ENCODE measurements around the gene KCNH8.

GRCh38 chr3:16509652-16510256 is 3.7 kb downstream of the RFTN1 start:
- PRO-cap, 2 experiments, result no peak in any of the 2 experiments

GRCh38 chr3:16834685-16835132 is 50.0 kb upstream of the PLCL2 start:
- PRO-cap, 2 experiments, result no peak in any of the 2 experiments

DNA sequence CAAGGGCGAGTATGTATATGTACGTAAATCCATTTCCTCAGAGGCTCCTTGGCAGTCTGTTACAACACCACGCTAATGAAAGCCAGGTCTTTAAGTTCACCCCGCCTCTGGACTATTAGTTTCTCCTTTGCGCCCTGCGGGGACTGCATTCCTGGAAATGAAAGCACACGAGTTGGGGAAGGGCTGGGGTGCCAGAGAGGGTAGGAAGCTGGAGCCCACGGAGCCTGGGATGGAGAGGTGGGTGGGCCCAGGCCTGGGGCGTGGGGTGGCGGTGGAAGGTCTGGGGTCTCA is 1.7 kb upstream of the PLCL2 start:
- PRO-cap, 2 experiments, result no peak in any of the 2 experiments

DNA sequence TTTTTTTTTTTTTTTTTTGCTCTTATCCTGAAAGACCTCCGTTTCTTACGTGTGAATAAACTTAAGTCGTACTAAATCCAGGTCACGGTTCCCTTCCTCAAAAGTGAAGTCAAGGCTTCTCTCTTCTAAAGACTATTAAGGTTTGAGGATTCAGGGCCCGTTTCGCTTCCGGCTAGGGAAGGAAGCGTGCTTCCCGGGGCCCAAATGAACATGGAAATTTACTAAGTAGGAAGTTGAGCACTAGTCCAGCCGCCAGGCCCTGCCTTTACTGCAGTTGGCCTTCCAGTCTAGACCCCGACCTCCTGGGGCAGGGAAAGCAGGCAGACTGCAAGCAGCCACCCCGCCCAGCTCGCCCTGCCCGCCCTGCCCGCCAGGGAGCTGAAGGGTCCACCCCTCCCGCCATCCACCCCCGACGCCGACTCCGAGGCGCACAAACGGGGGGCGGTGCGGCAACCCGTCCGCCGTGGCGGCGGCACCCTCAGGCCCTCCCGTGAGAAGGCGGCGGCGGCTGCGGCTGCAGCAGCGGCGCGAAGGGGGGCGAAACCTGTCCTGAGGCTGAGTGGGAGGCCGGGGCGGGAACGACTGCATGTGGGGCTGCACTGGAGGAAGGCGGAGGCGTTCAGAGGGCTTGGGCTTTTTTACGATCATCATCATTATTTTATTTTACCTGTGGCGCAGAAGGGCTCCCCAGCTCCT is 469 bp downstream of the TBC1D5 start:
- PRO-cap, 2 experiments, result peak in 1 of 2 experiments; most common plus-strand start position 433 of the sequence (in 1); most common minus-strand start position 356 of the sequence (in 1)

- PRO-cap, 2 experiments, result no peak in any of the 2 experiments
Measured at GRCh38 chr3:18422923-18423292, 2.2 kb downstream of the SATB1 start.

- PRO-cap, 2 experiments, result peak in 1 of 2 experiments; most common plus-strand start chr3:18425964 (in 1); most common minus-strand start chr3:18425806 (in 1)
Measured at GRCh38 chr3:18425582-18426537, 721 bp upstream of the SATB1 start.

DNA sequence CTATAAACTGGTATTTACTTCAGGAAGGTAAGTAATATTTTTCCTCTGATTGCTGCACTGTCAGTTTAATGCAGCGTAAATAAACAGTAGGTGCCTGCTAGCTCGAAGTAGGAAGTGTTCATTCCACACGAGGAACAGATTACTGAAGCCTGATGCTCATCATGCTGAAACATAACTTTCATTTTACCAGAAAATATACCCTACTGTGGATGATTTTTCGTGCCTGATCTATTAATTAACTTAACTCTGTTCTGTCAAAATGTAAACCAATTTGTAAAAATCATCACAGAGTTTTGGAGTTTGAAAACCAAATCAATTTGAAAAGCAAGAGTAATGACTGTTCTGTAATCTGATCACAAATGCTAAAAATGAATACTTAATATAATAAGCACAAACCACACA is 15.4 kb upstream of the SATB1 start:
- PRO-cap, 2 experiments, result no peak in any of the 2 experiments

DNA sequence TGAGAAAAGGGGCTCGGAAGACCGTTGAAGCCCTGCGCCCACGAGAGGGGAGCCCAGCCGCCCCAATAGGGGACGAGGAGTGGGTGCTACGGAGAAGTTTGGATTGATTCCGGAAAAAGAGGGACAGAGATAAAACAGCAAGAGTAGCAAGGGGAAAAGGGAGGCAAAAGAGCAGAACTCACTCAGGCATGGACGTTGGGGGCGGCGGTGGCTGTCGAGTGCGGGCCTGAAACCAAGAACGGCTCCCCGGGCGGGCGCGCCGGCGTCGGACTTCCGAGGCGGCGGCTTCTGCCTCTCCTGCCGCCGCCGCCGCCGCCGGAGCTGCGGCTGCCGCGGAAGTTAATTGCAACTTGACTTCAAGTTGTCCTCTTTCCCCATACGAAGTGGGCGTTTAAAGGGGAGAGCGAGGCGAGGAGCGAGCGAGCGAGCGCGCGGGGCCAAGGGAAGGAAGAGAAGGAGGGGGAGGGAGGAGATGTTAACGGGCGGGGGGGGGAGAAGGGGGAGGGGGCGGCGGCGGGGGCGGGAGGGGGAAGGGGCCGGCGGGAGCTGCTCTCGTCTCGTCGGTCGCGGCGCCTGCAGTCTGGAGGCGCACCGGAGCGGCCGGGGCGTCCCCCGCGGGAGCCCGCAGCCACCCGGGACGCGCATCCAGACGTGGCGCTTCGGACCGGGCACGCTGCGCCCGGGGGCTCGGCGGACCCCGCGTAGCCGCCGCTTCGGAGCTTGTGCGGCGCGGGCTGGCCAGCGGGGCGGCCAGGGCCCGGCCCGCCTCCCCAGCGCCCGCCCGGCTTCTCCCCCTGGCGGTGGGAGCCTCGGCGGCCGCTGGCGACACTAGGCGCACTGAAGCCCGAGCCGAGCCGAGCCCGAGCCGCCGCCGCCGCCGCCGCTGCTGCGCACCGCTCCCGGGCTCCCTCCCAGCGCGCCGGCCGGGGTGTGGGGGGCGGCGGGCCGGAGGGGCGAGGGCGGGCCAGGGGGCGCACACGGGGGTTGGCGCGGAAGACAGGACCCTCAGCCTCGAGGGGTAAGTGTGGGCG is 19.6 kb upstream of the SATB1 start:
- PRO-cap, 2 experiments, result peak in 1 of 2 experiments; most common plus-strand start position 578 of the sequence (in 1); most common minus-strand start position 329 of the sequence (in 1)

GRCh38 chr3:19147850-19149185 is at the start of gene KCNH8:
TSS of gene KCNH8 (plus strand) at chr3:19148510.
- PRO-cap, 2 experiments, result peak in 1 of 2 experiments; most common plus-strand start chr3:19148297 (in 1); most common minus-strand start chr3:19148302 (in 1)

GRCh38 chr3:19945250-19946413 is 1.3 kb upstream of the RAB5A start:
- PRO-cap, 2 experiments, result no peak in any of the 2 experiments

DNA sequence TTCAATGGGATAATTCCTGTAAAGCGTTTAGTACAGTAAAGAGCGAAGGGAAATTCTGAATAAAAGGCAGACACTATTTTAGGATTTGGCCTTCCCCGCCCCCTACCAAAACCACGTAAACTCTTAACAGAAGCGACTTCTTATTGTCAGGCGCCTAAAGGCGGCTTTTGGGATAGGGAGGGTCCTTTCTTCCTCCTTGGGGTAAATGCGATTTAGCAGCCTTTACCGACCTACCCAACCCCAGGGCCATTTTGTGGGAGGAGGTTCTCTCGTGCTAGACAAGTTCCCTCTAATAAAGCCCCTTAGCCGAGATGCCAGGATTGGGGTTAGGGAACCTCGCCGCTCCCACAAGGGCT is 505 bp upstream of the RAB5A start:
- PRO-cap, 2 experiments, result no peak in any of the 2 experiments

GRCh38 chr3:20057070-20057941 is 17.1 kb downstream of the KAT2B start:
- PRO-cap, 2 experiments, result no peak in any of the 2 experiments

DNA sequence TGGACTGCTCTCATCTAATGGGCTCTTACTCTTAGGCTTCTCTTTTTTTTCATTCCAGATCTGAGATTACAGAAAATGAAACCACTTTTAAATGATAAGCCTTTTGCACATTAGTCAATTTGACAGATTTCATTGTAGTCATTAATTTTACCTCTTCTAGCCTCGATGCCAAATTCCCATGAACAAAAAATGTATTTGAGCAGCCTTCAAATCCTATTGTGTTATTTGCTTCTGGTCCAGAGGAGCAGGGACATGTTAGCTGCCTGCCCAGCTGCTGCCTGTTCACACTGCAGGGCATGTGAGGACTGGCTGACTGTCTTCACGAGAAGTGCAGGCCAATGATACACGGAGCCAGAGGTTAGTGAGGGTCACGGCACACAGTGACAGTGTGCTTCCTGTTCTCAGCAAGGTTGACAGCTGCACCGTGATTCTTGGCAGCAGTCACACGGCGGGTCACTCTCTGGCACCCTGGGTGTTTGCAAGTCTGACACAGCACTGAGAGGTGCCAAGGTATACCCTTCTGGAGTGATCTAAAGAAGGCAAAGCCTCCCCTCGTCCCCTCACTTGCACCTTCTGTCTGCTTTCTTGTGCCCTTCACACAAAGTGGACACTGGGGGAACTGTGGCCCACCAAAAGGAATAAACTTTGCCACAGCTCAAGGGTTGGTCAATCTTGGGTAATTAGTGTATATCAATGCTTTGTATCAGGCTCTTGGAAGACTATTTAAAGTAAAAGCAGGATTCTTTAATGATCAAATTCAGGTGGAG is 40.9 kb downstream of the KAT2B start:
- PRO-cap, 2 experiments, result peak in 1 of 2 experiments; most common plus-strand start position 285 of the sequence (in 1); most common minus-strand start position 289 of the sequence (in 1)

- PRO-cap, 2 experiments, result peak in 1 of 2 experiments; most common plus-strand start chr3:20142078 (in 1); most common minus-strand start chr3:20141958 (in 1)
Measured at GRCh38 chr3:20141684-20142525, 44.1 kb downstream of the SGO1 start.

GRCh38 chr3:21644979-21645496 is 106.0 kb downstream of the ZNF385D start:
- PRO-cap, 2 experiments, result no peak in any of the 2 experiments

DNA sequence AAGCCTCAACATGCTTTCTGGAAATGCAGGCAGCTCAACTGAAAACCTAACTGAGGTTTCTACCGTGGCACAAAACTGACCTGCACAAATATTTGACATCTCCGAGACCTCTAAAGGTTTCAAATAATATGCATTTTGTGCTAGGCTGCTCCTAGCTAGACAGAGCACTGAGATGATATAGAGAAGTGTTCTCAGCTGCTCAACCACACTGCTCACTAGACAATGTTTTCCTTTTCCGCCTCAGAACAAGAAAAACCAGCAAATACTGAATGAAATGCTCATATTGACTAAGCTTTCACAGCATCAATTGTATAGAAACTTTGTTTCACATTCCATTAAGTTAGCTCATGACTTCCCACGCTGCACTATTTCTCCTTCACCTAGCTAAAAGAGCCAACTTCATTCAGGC is 788 bp downstream of the ZNF385D start:
- PRO-cap, 2 experiments, result peak in 1 of 2 experiments; most common minus-strand start position 217 of the sequence (in 1)

- PRO-cap, 2 experiments, result peak in 1 of 2 experiments; most common plus-strand start chr3:22381740 (in 1)
Measured at GRCh38 chr3:22381508-22382129, 630.6 kb upstream of the ZNF385D start.

DNA sequence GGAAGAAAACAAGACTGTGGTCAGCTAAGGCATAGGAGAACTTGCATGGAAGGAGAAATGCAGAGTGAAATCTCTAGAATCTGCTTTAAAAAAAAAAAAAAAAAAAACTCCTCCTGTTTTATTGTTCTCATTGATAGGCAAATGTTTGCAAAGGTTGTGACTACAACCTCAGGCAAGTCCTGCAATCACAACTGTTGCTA is 211.7 kb upstream of the UBE2E2 start:
- PRO-cap, 2 experiments, result no peak in any of the 2 experiments

DNA sequence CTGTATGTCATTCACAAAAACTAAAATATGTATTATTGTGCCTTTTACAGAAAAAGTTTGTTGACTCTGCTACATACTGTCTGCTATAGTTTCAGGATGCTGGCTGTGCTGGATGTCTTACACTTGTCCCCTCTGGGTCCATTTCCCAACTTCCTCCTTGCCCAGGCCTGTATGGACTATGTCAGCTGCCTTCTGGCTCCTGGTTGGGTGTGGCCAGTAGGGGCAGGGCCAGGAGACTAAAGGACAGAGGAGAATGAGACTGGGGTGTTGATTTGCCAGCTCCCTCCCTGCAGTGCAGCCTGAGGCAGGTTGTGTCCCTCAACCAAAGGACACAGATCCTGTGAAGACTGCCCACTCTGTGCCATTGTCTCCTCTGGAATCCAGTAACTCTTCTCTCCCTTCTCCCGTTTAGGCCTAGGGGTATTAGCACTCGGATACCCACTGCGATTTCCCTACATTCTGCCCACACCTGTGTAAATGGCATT is 90.6 kb upstream of the UBE2E2 start:
- PRO-cap, 2 experiments, result no peak in any of the 2 experiments

- PRO-cap, 2 experiments, result no peak in any of the 2 experiments
Measured at GRCh38 chr3:23202302-23202834, 759 bp upstream of the UBE2E2 start.